ENCODE results near the gene DEF6.

DNA sequence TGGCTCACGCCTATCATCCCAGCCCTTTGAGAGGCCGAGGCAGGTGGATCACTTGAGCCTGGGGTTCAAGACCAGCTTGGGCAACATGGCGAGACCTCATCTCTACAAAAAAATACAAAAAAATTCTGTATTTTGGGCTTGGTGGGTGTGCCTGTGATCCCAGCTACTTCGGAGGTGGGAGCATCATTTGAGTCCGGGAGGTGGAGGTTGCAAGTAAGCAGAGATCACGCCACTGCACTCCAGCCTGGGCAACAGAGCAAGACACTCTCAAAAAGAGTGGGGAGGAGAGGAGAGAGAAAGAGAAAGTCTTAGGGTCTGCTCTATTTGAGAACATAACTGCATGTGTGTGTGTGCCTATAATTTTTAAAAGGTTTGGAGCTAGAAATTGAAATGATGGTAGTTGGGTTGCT lies 14.8 kb upstream of the BLTP3A start:
- PRO-cap: no peak
CAGE:
- cytosol, long polyA minus RNA: no peak
- cytosol, long polyA plus RNA: no peak
- long polyA plus RNA: no peak
- nucleus, long polyA minus RNA: no peak
- nucleus, long polyA plus RNA: no peak

GRCh38 chr6:34791252-34791695 lies 609 bp upstream of the BLTP3A start:
- PRO-cap: unidirectional peak, plus-strand start at chr6:34791544
CAGE:
- cytosol, long polyA minus RNA: no peak
- cytosol, long polyA plus RNA: no peak
- long polyA plus RNA: no peak
- nucleus, long polyA minus RNA: no peak
- nucleus, long polyA plus RNA: no peak

DNA sequence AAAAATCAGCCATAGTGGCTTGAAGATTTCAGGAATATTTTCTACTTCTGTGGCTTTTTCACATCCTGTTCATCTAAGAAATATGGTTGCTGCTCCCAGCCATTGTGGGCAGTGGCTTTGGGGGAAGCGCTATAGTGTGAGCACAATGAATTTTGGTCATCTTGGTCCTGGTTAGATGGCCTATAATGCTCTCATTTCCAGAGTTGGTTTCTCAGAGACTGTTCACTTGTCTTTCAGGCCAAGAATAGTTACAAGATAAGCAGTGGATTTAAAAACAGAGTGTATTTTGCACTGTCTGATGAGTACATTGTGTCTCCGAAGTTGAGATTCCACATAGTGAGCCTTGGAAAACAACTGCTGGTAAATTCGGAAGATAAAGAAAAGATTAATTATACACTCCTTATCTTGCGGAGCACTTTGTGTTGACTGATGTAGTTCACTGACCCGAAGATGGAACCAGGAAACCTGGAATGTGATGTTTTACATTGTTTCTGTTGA lies 50.8 kb downstream of the ANKS1A start:
- PRO-cap: no peak
CAGE:
- cytosol, long polyA minus RNA: no peak
- cytosol, long polyA plus RNA: no peak
- long polyA plus RNA: no peak
- nucleus, long polyA minus RNA: no peak
- nucleus, long polyA plus RNA: no peak

DNA sequence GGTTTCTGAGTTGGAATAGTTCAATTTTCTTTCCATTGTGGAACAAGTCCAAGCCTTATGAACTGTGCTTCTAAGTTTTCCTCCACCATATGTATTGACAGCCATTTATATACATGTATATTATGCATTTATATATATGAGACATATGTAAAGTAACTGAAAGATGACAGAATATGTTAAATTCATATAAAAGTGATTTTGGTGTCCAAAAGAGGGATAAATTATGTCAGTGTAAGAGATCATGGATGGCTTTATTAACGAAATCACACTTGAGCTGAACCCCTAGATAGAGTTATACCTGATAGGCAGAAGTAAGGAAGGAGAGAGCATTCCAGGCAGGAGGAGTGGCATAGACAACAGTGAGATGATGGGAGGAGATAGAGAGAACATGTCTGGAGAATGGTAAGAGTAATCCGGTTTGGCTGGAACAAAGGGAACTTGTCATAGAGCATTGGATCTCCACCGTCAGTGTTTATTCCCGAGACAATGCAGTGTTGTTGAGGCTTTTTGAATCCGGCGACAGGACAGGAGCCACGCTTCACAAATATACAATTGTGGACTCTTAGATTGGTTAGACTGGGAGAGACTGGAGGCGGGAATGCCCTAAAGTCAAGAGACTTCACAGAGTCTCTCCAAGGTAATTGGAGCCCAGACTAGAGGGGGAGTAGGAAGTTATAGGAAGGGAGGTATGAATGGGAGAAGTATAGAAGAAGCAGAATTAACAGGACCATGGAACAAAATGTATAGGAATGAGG lies 119.7 kb downstream of the ANKS1A start:
- PRO-cap: no peak
CAGE:
- cytosol, long polyA minus RNA: no peak
- cytosol, long polyA plus RNA: no peak
- long polyA plus RNA: no peak
- nucleus, long polyA minus RNA: no peak
- nucleus, long polyA plus RNA: no peak

GRCh38 chr6:35079201-35080062 lies 61.7 kb downstream of the TCP11 start:
- PRO-cap: no peak
CAGE:
- cytosol, long polyA minus RNA: no peak
- cytosol, long polyA plus RNA: no peak
- long polyA plus RNA: no peak
- nucleus, long polyA minus RNA: no peak
- nucleus, long polyA plus RNA: no peak

- PRO-cap: no peak
CAGE:
- cytosol, long polyA minus RNA: no peak
- cytosol, long polyA plus RNA: no peak
- long polyA plus RNA: no peak
- nucleus, long polyA minus RNA: no peak
- nucleus, long polyA plus RNA: no peak
These were observed 58.2 kb downstream of the TCP11 start for GRCh38 chr6:35082834-35083436.

GRCh38 chr6:35260577-35261161 lies 1.1 kb downstream of the ZNF76 start:
- PRO-cap: no peak
CAGE:
- cytosol, long polyA minus RNA: no peak
- cytosol, long polyA plus RNA: no peak
- long polyA plus RNA: no peak
- nucleus, long polyA minus RNA: no peak
- nucleus, long polyA plus RNA: no peak

GRCh38 chr6:35297362-35298014 lies at the start of gene DEF6:
Gene DEF6, plus strand, starts transcription at chr6:35297818.
- PRO-cap: no peak
CAGE:
- cytosol, long polyA minus RNA: no peak
- cytosol, long polyA plus RNA: no peak
- long polyA plus RNA: no peak
- nucleus, long polyA minus RNA: no peak
- nucleus, long polyA plus RNA: no peak

DNA sequence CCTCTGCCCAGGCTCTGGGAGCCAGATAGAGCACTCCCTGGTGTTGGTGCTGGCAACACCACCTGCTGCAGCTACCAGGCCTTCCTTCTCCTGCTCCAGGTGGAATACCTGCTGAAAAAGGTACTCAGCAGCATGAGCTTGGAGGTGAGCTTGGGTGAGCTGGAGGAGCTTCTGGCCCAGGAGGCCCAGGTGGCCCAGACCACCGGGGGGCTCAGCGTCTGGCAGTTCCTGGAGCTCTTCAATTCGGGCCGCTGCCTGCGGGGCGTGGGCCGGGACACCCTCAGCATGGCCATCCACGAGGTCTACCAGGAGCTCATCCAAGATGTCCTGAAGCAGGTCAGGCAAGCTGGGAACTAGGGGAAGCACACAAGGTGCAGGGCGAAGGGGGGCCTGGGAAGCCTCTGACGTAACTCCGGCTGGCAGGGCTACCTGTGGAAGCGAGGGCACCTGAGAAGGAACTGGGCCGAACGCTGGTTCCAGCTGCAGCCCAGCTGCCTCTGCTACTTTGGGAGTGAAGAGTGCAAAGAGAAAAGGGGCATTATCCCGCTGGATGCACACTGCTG lies 14.7 kb downstream of the DEF6 start:
- PRO-cap: no peak
CAGE:
- cytosol, long polyA minus RNA: no peak
- cytosol, long polyA plus RNA: no peak
- long polyA plus RNA: no peak
- nucleus, long polyA minus RNA: no peak
- nucleus, long polyA plus RNA: no peak

DNA sequence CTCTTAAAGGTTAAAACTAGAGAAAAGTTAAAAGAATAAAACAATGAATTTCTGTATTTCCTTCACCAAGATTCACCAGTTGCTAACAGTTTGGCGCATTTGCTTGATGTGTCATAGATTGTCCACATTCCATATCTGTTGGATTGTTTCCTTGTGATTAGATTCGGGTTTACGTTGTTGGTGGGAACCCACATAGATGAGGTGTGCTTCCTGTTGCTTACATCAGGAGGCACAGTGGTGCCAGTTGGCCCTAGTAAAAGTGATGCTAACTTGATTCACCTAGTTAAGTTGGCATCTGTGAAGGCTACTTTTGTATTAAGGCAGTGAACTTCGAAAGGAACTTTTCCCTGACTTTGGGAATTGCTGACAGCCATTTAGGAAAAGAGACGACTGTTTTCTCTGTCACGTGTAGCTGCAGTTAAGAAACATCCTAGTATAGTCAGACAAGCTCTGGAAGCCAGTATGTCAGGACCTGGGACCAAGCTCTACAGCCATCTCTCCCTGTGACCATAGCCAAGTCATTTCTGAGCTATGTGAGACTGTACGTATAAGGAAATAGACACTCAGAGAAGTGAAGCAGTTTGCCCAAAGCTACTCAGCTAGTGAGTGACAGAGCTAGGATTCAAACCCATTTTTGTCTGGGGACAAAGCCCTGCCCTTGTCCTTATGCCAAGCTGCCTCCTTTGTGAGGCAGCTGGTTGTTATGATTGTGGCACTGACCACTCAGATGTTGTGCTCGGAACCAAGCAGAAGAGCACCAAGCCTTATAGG lies 49.1 kb downstream of the PPARD start:
- PRO-cap: bidirectional peak, plus-strand start at position 234 of the sequence, minus-strand start at position 110 of the sequence
CAGE:
- cytosol, long polyA minus RNA: no peak
- cytosol, long polyA plus RNA: no peak
- long polyA plus RNA: no peak
- nucleus, long polyA minus RNA: no peak
- nucleus, long polyA plus RNA: no peak

- PRO-cap: no peak
CAGE:
- cytosol, long polyA minus RNA: no peak
- cytosol, long polyA plus RNA: no peak
- long polyA plus RNA: no peak
- nucleus, long polyA minus RNA: no peak
- nucleus, long polyA plus RNA: no peak
These were observed 48.6 kb upstream of the FANCE start for GRCh38 chr6:35403467-35403918.

DNA sequence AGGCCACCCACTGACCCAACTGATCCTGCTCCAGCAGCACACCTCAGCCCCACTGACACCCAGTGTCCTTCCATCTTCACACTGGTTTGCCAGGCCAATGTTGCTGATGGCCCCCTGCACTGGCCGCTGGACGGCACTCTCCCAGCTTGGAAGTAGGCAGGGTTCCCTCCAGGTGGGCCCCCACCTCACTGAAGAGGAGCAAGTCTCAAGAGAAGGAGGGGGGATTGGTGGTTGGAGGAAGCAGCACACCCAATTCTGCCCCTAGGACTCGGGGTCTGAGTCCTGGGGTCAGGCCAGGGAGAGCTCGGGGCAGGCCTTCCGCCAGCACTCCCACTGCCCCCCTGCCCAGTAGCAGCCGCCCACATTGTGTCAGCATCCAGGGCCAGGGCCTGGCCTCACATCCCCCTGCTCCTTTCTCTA lies 25.4 kb upstream of the FANCE start:
- PRO-cap: no peak
CAGE:
- cytosol, long polyA minus RNA: no peak
- cytosol, long polyA plus RNA: no peak
- long polyA plus RNA: no peak
- nucleus, long polyA minus RNA: no peak
- nucleus, long polyA plus RNA: no peak

- PRO-cap: no peak
CAGE:
- cytosol, long polyA minus RNA: no peak
- cytosol, long polyA plus RNA: no peak
- long polyA plus RNA: no peak
- nucleus, long polyA minus RNA: no peak
- nucleus, long polyA plus RNA: no peak
These were observed 5.8 kb downstream of the RPL10A start for GRCh38 chr6:35473604-35474799.

DNA sequence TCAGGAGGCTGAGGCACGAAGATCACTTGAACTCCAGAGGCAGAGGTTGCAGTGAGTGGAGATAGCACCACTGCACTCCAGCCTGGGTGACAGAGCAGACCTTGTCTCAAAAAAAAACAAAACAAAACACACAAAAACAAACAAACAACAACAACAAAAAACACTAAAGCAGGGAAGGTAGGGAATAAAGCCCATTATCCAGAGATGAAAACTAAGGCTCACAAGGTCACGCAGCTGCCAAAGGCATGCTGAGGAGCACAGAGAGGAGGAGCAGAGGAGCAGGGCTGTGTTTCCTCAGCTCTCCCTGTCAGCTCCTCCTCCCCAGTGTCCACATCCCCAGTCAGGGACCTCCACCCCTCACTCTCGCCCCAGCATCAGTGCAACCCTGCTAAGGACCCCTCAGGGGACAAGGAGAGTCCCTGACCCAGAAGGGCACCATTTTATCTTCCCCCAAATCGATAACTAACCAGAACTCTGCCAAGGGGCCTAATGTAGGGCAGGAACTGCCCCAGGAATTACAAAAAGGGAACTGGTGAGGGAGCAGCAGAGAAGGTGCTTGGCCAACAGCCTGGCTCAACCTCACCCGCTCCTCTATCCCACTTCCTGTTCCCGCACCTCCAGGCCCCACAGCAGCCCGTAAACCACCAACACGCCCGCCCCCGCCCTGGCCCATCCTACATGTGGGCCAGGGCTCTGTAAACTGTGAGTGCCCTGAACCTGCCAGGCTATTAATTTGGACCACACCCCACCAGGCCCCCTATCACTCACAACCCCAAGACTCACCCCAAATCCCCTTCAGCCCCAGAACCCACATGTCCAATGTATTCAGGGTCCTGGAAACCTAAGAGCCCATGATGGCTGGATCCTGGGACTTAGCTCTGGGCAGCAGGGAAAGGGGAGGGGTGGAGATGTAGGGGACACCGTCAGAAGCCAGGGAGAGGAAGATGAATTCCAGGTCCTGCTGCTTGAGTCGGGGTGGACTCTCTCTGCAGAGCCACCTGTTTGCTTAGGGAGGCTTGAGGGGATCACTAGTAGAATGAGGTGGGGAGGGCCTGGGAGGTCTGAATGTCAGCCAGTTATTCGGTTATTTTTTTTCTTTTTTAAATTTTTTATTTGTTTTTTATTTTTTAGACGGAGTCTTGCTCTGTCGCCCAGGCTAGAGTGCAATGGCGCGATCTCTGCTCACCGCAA lies 8.9 kb downstream of the TEAD3 start:
- PRO-cap: no peak
CAGE:
- cytosol, long polyA minus RNA: no peak
- cytosol, long polyA plus RNA: no peak
- long polyA plus RNA: no peak
- nucleus, long polyA minus RNA: no peak
- nucleus, long polyA plus RNA: no peak

DNA sequence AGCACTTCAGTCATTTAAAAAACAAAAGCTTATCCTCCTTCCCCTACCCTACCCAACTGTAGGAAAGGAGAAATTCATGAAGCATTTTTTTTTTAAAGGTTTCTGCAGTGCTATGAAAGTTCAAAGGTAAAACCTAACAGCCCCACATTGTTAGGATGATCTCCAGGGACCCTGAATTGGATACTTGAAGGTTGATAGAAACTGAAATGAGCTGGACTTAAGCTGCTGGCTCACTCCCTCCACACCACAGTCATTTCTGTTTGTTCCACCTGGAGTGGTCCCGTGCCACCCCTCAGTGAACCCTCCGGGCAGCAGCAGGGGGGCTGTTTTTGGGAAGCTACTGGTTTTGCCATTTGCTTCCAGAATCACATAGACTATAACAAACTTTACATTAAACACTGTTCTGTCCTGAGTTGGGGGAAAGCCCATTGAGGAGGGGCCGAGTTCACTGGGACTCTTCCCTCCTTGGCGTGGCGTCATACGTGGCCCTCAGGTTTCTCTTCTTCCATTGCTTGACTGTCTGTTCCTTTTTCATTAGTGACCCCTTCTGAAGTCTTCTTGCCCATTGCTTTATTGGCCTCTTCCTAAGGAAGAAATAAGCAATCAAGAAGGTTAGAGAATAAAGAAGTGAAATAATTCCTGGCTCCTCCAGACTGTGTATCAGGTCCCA lies 62.8 kb upstream of the TULP1 start:
- PRO-cap: no peak
CAGE:
- cytosol, long polyA minus RNA: no peak
- cytosol, long polyA plus RNA: no peak
- long polyA plus RNA: no peak
- nucleus, long polyA minus RNA: no peak
- nucleus, long polyA plus RNA: no peak

GRCh38 chr6:35662842-35663511 lies 25.7 kb downstream of the FKBP5 start:
- PRO-cap: no peak
CAGE:
- cytosol, long polyA minus RNA: no peak
- cytosol, long polyA plus RNA: no peak
- long polyA plus RNA: no peak
- nucleus, long polyA minus RNA: no peak
- nucleus, long polyA plus RNA: no peak

DNA sequence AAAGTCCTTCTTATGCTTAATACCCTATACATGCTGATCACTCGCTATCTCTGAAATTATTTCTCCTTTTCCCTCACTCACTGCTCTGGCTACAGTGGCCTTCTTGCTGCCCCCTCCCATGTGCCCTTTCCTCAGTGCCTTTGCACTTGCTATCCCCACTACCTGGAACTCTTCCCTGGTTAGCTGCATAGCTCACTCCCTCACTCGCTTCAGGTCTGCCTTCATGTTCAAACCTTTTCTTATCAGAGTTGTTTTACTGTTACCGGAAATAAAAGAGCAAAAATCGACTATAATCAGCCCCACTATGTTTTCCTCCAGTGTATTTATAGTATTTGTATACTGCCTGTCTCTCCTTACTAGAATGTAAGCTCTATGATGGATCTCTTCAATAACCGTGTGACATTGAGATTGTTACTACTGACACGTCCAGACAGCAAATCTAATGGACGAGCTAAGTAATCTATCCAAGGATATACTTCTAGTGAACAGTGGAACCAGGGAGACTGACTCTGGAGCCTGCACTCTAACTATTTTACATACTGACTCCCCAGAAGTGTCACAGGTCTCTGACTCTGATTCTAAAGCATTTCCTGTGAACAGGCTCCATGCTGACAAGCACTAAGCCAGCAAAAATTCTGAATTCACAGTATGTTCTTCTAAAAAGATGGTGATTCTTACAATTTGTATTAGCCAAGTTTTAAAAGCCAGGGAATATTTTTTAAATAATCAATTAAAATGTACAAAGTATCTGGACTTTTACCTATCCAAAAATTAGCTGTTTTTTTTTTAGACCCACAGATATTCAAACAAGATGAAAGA lies 25.0 kb downstream of the FKBP5 start:
- PRO-cap: unidirectional peak, minus-strand start at position 444 of the sequence; unidirectional peak, minus-strand start at position 505 of the sequence
CAGE:
- cytosol, long polyA minus RNA: no peak
- cytosol, long polyA plus RNA: no peak
- long polyA plus RNA: no peak
- nucleus, long polyA minus RNA: no peak
- nucleus, long polyA plus RNA: no peak

- PRO-cap: no peak
CAGE:
- cytosol, long polyA minus RNA: no peak
- cytosol, long polyA plus RNA: no peak
- long polyA plus RNA: no peak
- nucleus, long polyA minus RNA: no peak
- nucleus, long polyA plus RNA: no peak
These were observed 18.9 kb upstream of the ARMC12 start for GRCh38 chr6:35717939-35718381.

GRCh38 chr6:35728855-35729235 lies 8.0 kb upstream of the ARMC12 start:
- PRO-cap: no peak
CAGE:
- cytosol, long polyA minus RNA: no peak
- cytosol, long polyA plus RNA: no peak
- long polyA plus RNA: no peak
- nucleus, long polyA minus RNA: no peak
- nucleus, long polyA plus RNA: no peak

DNA sequence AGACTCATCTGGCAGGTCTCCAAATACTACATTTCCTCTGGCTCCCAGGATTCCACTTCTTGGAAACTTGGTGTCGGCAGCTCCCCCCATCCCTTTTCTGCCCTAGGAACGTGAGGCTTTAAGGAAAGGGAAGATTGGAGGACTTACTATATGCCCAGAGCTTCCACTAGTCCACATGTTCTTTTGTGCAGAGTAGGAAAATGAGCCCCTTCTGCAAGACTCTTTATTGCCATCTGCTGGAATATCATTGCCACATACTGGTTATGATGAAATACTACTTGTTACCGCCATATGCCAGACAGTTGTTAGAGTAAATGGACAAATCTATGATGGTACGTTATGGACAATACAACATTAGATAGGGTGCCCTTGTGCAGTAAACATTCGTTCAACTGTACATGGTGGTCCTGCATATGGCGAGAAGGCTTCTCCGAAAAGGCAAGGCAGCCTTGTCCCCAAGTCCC lies 687 bp downstream of the ARMC12 start:
- PRO-cap: no peak
CAGE:
- cytosol, long polyA minus RNA: no peak
- cytosol, long polyA plus RNA: no peak
- long polyA plus RNA: no peak
- nucleus, long polyA minus RNA: no peak
- nucleus, long polyA plus RNA: no peak

All from endothelial cell of umbilical vein (primary cell).